Epithelial cell of alveolus of lung (primary cell): ENCODE data around the gene TGFBRAP1.

DNA sequence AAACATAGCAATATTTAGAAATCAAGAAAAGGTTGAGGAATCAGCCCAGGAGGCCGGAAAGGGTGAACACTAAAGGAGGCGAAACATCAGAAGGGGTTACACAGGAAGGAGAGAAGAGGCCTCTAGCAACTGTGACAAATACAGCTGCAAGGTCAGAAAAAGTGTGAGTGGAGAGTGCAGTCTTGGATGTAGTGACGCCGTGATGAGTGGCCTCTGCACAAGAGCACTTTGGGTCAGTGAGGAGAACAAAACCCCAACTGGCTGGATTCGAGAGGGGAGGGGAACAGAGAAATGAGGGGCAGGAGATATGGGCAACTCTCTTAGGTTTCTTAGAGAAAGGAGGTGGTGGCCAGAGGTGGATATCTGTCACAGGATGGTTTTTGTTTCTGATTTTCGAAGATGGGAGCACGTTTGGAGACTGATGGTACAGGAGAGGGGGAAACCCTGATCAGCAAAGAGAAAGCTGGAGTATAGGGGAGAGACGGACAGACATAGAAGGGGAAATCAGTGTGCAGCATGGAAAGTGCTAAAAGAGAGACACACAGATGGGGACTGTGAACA, 46.5 kb downstream of the MFSD9 start:
- RAMPAGE, long total RNA: no peak
- RRBS: no CpG with 5 or more reads among the region's 8 CpGs

DNA sequence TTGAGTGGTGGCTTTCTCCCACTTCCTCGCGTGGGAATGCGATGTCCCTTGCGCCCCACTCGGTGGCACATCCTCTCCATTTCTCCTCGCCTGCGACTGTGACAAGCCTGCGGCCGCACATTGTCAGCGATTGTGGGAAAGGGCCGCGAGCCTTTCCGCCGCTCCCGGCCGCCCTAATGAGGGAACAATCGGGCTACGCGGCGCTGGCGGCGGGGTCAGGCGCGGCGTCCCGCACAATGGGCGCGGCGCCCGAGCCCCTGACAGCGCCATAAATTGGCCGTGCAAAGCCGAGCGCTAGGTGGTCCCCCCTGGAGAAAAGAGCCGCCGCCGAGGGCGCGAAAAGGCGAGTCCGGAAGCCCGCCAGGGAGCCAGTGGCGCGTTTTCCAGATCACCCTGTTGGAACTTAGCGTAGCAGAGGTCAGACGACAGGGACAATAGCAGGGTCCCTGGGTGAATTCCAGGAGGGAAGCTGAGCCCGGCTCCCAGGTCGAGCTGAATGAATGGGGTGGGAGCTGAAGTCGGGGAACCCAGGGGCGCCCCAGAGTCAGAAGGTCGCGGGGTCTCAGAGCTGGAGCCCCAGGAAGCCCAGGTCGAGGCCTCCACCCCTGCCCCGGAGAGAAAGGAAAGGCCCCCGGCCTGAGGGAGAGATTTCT, 194.7 kb upstream of the POU3F3 start:
- RAMPAGE, long total RNA: no peak
- RRBS: no CpG with 5 or more reads among the region's 55 CpGs

DNA sequence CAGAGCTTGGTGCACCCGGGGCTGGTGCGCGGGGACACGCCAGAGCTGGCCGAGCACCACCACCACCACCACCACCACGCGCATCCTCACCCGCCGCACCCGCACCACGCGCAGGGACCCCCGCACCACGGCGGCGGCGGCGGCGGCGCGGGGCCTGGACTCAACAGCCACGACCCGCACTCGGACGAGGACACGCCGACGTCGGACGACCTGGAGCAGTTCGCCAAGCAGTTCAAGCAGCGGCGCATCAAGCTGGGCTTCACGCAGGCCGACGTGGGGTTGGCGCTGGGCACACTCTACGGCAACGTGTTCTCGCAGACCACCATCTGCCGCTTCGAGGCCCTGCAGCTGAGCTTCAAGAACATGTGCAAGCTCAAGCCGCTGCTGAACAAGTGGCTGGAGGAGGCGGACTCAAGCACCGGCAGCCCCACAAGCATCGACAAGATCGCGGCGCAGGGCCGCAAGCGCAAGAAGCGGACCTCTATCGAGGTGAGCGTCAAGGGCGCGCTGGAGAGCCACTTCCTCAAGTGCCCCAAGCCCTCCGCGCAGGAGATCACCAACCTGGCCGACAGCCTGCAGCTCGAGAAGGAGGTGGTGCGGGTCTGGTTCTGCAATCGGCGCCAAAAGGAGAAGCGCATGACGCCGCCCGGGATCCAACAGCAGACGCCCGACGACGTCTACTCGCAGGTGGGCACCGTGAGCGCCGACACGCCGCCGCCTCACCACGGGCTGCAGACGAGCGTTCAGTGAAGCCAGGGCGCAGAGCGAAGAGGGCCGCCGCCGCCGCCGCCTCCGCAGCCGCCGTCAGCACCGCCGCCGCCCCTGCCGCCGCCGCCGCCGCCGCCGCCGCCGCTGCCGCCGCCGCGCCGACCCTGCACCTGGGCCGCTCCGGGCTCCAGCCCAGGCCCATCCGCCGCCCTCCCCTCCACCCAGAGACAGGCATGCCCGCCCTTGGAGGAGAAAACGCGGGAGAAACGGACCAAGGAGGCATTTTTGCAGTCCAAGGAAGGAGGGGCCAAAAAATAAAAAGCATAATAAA, 2.7 kb downstream of the POU3F3 start:
- RAMPAGE, long total RNA: no peak
- RRBS: 9% methylated on average over 1 of the region's 116 CpGs

DNA sequence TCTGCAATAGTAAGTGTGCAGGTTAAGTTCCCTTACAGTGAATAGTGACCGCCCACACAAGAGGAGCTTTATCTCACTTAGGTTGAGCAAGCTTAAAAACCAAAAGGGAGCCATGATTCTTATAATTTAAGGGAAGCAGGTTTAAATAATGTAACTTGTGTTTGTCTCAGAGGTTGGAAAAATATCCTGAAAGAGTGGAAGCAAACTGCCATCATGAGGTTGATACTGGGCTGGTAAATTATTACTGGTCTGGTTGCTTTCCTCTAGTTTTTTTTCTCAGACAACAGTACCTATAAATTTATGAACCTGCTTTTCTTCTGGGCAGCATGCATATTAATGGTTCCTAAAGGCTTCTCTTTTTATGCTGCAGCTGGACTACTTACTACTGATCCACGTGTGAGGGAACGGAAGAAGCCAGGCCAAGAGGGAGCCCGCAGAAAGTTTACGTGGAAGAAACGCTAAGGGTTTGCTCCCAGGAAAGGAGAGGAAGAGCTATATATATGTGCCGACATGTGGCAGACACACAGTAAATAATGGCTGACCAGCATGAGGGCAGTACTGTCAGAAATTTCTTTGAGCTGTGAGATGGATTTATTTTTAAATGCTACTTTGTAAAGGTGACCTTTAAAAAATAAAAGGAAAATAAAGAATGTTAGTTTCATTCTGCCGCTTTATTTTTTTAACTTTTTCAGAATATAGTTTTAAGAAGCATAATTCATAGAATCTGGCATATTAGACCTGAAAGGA, 61.6 kb downstream of the MRPS9 start:
- RAMPAGE, long total RNA: no peak
- RRBS: no CpG with 5 or more reads among the region's 8 CpGs

- RAMPAGE, long total RNA: no peak
- RRBS: 2% methylated on average over 51 of the region's 115 CpGs
Measured at GRCh38 chr2:105329240-105330297, at the start of gene TGFBRAP1. Gene TGFBRAP1, minus strand, starts transcription at chr2:105329735.

- RAMPAGE, long total RNA: no peak
- RRBS: no CpG with 5 or more reads among the region's 8 CpGs
Measured at GRCh38 chr2:105393243-105393710, 5.6 kb downstream of the FHL2 start.

DNA sequence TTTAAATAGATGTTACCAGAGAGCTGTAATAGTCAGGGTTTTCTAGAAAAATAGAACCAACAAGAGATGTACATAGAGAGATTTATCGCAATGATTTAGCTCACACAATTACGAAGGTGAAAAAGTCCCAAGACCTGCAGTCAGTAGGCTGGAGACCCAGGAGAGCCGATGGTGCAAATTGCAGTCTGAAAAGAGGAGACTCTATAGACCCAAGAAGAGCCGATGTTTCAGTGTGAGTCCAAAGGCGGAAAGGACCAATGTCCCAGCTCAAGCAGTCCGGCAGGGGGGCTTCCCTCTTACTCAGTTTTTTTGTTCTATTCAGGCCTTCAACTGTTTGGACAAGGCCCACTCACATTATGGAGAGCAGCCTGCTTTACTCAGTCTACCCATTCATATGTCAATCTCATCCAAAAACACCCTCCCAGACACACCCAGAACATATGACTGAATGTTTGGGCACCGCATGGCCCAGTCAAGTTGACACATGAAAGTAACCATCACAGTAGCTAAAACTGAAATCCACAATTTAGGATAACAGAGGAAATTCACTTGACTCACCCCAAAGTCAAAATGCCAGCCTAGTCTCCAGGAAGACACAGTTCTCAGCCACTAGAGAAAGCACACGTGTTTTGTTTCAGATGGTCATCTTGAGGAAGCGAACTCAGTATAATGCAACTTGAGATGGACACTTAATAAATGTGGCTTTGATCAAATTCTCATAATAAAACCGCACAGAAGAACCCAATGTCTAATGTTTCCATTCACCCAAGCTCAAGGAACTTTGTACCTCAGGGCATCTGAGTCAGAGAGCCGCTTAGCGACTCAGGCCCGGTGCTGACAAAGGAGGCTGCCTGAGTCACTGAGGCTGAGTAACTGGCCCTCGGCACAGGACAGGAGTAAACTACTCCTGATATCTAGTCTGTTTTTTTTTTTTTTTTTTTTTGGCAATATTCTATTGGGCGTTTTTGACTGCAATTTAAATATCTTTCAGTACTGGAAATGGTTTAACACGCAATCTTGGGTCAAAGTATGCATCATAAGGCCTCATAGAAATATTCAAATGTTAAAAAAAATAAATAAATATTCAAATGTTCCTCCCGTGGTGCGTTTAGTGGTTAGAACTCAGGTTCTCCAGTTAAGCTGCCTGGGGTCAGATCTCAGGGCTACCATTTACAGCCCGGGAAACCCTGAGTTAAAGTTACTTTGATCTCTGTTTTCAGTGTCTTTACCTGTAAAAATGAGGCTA, 2.3 kb downstream of the FHL2 start:
- RAMPAGE, long total RNA: no peak
- RRBS: no CpG with 5 or more reads among the region's 19 CpGs

DNA sequence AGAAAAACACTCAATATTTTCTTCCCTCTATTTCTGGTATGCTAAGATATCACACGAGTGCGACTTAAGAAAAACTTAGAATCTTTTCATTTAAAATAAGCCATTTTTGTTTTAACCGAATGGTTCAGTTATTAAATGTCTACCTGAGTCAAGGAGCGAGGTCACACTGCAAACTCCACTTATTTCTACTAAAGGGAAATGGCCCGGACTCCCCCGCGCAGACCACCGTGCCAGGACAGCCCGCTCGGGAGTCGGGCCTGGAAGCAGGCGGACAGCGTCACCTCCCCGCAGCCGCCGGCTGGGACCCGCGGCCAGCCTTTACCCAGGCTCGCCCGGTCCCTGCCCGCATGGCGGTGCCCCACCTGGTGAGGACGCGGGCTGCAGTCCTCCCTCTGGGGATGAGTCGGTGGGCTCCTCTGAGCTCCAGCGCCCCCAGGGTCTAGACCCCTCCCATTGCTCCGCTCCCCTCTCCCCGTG, 595 bp downstream of the FHL2 start:
- RAMPAGE, long total RNA: no peak
- RRBS: 1% methylated on average over 13 of the region's 28 CpGs

- RAMPAGE, long total RNA: no peak
- RRBS: no CpG with 5 or more reads among the region's 9 CpGs
Measured at GRCh38 chr2:105486908-105487516, 88.2 kb upstream of the FHL2 start.

- RAMPAGE, long total RNA: no peak
- RRBS: no CpG with 5 or more reads among the region's 4 CpGs
Measured at GRCh38 chr2:105573212-105573563, 171.5 kb upstream of the NCK2 start.

DNA sequence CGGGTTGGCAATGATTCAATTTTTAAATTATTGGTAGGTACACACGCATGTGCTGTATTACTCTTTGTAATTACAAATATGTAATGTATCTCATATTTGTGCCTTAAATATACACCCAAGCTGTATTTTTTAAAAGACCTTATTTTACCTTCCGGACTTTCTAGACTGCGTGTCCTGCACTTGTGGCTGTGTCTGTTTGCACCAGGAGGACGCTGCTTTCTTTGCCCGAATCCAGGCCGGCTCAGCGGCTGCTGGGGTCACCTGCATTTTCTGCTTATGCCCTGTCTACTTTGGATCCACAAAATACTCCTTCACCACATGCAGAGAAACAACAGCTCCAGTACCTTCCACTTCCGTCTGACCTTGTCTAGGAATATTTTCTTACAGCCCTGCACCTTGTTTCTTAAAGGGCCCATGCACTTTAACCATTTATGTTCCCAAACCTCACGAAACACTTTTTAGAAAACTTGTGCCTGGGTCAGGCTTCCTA, 129.5 kb upstream of the NCK2 start:
- RAMPAGE, long total RNA: no peak
- RRBS: no CpG with 5 or more reads among the region's 10 CpGs

GRCh38 chr2:105776924-105777533, 32.3 kb downstream of the NCK2 start:
- RAMPAGE, long total RNA: no peak
- RRBS: no CpG with 5 or more reads among the region's 14 CpGs

DNA sequence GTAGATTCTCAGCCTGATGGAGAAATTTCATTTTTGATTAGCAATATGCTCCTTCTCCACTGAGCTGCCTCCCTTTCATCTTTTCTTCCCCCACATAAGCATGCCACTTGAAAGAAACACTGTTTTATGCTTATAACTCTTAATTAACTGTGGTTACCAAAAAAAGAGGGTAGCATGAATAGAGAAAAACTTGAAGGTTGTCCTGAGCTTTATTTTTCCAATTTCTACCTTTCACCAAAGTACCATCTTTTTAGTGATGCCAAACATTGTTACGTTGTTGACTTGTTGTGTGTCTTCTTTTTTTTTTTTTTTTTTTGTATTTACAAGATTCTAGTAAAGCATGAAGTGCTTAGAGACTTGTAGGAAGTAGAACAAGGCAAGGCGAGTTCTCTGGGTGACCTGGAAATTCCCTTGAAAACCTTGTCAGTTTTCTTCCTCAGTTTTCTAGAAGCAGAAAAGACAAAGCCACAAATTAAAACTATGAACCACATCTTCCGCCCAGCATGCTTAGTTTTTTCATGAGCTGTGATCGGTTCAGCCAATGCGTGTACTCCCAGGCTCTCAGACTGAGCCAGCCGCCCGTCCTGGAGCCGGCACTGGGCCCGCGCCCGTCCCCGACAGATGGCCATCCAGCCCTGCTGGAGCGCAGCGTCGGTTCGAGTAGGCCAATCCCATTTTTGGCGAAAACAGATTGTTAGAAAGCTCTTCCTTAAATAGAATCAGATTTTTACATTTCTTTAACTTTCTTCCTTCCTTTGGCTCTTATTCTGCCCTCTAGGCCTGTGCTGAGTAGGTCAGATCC, 112.2 kb downstream of the NCK2 start:
- RAMPAGE, long total RNA: no peak
- RRBS: no CpG with 5 or more reads among the region's 17 CpGs

DNA sequence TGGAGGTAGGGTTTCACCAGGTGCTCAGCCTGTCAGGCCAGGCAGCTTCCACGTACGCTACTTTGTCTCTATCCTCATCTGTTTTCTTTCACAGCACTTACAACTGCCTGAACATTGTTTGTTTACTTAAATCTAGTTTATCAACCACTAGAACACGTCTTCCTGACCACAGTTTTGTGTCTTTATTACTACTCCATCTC, 11.4 kb upstream of the UXS1 start:
- RAMPAGE, long total RNA: no peak
- RRBS: no CpG with 5 or more reads among the region's 3 CpGs

DNA sequence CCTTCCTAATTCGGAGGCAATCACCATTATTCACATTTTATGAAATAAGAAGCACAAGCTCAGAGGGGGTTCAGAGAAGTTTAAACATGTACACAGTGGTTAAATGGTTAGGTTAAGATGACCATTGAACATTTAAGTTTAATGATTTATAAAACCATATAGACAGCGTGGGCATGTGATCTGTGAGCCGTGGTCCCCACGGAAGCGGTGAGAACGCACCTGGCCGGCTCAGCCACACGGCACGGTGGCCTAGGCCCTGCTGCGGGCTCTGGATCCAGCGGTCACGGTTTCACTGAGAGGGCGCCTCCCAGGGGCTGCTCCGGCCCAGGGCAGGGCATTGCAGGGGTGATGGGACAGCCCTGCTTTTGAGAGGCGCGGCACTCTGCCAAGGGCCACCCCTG, 125.0 kb downstream of the RGPD3 start:
- RAMPAGE, long total RNA: no peak
- RRBS: no CpG with 5 or more reads among the region's 16 CpGs

GRCh38 chr2:106542653-106543472, 55.7 kb downstream of the CD8B2 start:
- RAMPAGE, long total RNA: no peak
- RRBS: no CpG with 5 or more reads among the region's 28 CpGs

DNA sequence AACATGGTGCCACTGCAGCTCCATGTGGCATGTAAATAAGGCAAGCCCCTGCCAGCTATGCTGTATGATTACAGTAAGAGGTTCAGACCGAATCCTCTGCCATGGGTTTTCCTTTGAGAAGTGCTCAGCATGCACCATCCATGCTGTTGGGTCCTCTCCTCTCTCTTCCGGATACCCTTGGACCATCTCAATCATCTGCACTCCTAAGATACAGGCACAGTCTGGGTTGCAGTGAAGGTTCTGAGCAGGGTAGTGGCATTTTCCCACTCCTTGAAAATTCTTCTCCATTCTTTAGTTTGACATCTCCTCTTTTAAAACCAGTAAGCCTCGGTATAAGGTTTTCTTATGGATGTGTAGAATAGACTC, 441.4 kb upstream of the RGPD4 start:
- RAMPAGE, long total RNA: no peak
- RRBS: no CpG with 5 or more reads among the region's 3 CpGs

DNA sequence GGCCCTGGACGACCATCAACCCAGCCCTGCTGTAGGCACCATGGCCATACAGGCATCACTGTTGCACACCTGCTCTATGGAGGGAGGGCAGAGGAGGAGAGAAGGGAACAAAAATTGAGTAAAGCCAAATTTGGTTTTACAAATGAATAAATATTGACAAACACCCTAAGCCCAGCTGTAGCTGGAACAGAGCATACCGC, 20.1 kb upstream of the SULT1C2 start:
- RAMPAGE, long total RNA: no peak
- RRBS: no CpG with 5 or more reads among the region's 2 CpGs

- RAMPAGE, long total RNA: no peak
- RRBS: no CpG with 5 or more reads among the region's 11 CpGs
Measured at GRCh38 chr2:108463854-108464421, 14.9 kb downstream of the GCC2 start.

DNA sequence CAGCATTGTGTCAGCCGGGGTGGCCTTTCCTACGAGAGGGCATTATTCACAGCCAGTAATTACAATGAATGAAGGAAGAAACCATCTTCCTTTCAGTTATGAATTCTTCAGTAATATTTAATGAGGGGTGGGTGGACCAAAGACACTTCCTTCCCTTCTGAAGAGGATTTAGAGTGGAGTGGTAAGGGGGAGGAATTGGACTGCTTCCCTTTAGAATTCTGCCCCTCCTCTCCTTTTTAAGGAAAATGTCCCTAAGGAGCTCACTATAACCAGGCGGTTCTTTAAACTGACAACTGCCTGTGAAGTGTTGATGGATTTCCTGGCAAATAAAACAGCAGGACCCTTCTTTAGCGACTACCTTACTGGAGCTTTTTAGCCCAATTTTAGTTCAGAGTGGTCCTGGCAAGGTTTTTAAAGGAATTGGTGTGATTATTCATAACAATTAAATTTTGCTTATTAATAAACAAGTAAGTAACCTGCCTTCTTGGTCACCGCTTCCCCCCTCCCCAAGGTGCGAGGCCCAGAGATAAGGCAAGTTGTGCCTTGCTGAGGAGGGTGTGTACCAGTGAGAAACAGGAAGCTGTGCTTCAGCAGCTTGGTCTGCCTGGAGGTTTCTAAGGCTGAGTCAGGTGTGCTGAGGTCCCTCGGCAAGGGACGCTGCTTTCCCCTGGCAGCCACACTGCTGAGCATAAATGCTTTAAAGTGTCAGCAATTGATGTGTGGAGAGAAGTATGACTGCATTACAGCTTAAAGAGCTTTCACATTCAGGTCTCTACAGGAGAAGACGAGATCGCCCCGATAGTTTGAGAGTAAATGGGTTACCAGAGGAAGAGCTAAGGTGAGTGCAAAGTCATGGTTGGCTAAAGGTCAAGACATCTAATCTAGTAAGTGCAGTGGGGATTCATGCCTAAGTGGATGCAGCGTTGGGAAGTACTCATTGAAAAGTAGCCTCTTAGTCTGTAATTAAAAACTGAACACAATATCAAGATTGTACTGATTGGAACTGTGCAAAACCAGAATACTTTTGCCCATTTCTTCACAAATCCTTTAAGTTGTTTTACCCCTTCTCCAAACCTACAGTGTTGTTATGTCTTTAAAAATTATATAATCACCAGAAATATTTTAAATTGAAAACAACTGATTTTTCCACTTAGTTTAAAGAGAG, 86.7 kb downstream of the LIMS1 start:
- RAMPAGE, long total RNA: no peak
- RRBS: no CpG with 5 or more reads among the region's 12 CpGs